Mesenchymal stem cell of the bone marrow (primary cell): ENCODE measurements around the gene CALHM1.

DNA sequence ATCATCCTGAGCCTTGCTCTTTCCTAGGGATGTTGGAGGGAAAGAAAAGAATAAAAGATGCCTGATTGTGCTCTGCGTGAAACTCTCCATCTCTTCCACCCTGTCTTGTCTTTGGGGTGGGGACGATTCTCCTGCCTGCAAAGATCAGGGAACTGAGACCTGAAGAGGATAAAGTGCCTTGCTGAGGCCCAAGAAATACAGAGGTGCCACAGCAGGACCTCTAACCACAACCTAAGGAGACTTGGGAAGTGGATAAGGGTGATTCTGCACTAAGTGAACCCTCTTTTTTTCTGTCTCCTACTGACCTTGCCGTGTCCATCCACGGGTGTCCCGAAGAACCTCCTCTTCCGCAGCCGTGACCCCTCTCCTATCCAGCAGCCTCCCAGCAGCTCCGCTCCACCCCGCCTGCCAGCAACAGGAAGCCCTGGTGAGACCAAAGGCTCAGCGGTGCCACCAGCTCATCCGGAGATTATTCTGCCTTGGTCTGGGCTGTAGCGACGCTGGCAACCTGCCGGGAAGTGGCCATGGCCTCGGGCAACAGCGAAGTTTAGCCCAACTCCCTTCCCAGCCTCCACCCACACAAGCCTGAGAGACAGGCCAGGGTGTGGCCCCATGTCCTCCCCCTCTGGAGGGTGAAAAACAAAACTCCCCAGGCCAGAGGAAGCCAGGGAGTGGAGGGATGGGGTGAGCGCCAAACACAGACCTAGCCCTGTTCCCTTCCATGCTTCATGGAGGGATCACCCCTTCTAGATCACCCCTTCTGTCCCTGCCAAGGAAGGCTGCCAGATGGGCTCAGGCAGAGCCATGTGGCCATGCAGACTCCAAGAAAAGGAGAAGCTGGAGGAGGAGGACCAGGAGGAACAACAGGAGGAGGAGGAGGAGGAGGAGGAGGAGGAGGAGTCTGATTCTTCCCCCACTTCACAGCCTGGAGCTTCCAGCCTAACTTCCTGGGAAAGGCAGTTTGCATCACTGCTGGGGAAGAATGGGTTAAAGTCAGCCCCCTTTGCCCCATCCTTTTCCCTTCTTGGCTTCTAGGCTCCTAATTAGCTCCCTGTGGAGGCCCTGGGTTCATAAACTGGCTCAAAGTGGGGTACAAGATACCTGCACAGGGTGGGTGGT is 1.0 kb downstream of the CALHM2 start:
- CAGE, long polyA plus RNA: no peak

- CAGE, long polyA plus RNA: no peak
Measured at GRCh38 chr10:103458587-103459202, at the start of gene CALHM1. Gene CALHM1 (minus strand): TSS chr10:103458900.

- CAGE, long polyA plus RNA: no peak
Measured at GRCh38 chr10:103602721-103603352, 109.3 kb downstream of the NEURL1 start.

DNA sequence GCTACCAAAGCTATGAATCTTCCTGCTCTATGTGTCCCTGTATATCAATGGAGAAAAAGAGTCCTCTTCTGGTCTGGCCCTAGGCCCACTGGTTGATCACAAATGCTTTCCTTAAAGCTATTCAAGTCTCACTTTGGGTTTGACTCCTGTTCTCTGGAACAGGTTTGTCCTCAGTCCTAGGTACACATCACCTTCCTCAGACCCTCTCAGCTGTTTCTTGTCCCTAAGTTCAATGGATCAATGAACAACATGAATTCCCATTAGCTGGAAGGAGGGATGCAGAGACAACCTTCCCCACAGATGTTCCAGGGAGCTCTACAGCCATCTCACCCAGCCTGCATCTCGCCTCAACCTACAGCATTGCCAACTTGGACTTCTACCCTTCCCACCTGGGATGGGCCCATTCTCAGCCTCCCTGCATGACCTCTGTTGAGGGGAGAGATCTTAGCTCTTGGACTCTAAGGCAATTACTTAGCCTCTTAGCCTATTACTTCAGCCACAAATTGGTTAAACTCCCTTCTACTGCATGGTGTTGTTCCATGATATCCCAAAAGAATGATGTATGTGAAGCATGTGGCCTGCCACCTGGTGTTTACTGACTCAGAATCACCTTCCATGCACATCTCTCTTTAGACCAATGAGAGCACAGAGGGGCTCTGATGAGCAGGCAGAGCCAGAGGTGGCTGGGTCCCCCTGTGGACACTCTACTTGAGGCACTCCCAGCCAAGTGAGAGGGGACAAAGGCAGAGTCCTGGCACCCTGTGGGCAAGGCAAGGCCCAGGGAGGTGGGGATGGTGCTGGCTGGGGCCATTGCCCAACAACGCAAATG is 164.2 kb downstream of the NEURL1 start:
- CAGE, long polyA plus RNA: no peak

DNA sequence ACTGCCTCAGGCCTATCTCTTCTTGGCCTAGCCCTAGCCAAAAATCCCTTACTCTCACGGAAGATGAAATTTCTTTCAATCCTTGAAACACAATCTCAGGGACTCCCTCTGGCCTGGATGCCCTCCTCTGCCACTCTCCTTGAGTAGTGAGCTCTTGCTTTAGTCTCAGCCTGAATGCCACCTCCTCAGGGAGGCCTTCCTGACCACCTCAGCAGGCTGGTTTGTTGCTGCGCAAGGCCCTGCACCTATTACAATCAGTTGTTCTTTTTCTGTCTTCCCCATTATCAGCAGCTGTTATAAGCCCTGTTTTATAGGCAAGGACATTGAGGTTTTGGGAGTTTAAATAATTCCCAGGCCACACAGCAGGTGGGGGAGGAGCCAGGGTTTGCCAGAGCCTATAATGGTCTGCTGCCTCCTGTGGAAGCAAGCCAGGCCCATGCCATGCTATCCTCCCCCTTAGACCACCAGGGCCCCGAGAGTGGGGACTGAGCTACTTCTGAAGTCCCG is 141.9 kb downstream of the SH3PXD2A start:
- CAGE, long polyA plus RNA: no peak

DNA sequence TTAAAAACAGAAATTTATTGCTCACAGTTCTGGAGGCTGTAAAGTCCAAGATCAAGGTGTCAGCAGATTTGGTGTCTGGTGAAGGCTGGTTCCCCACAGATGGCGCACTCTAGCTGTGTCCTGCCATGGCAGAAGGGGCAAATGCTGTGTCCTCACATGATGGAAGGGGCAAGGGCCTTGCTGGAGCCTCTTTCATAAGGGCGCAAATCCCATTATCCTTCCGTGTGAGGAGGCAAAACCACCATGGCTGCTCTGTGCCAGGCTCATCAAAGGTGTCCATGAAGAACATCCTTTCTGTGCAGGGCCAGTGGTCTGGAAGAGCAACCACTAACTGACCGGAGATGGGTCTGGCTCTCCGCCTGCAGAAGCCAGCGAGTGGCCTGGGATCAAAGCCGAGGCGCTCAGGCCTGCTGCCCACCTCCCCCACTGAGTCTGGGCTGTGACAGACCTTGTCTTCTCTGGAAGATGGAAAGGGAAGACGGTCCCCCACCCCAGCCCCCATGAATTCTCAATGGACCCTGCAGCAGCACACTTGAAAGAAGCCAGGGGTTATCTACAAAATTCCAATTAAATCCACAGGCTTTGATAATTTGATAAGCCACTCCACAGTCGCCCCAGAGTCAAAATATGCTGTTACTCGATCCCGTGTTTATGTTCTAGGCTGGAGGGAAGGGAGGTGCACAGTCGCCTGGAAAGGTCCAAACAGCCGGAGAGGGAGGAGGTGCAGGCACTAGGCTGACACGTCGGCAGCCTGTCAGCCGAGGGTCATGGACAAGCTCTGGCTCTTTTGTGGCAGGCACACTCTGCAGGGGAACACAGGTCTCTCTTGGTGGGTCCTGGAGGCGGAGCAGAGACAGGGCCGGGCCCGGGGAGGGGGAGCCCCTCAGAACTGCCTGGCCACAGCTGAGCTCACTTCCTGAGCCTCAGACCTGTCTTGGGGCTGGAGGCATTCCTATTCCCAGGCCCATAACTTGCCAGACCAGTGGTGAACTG is 135.0 kb downstream of the SH3PXD2A start:
- CAGE, long polyA plus RNA: no peak

DNA sequence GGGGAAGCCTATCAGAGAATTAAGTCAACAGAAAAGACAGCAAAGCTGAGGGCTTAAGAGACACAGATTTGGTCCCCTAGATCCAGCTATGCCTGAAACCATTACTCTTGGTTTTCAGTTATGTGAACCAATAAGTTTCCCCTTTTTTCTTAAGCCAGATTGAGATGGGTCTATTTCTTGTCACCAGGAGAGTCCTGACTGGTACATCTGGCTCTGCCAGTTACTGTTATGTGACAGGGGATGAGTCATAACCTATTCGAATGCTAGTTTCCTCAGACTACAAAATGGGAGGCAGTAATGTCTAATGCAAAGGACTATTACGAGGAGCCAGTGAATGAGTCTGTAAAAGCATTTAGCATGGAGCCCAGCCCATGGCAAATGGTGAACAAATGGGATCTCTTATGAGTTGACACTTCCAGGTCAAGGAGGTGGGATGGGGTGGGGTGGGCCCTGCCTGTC is 110.2 kb downstream of the SH3PXD2A start:
- CAGE, long polyA plus RNA: no peak

DNA sequence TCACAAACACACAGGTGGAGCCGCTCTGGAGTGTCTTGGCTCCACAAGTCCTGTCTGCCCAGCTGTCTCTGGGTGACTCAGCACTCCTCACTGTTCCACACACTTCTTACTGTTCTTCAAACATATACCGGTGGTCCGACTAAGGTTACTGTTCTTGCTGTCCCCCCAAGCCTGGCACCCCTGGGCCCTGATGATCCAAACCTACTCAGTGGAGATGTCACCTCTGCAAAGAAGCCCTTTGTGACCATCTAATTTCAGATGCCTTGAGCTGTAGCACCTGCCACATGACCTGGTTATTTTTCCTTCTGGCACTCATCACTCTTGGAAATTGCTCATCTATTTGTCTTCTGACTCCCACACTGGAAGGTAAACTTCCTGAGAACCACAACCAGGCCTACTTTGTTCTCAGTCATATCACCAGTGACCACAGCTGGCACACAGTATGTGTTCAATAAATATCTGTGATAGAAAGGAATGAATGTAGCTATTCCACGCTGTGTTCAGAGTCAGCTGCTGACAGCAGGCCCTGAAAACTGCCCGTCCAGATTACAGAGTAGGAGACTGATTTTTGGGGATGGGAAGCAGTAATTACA is 97.1 kb downstream of the SH3PXD2A start:
- CAGE, long polyA plus RNA: no peak

GRCh38 chr10:103834885-103835549 is 20.4 kb downstream of the SH3PXD2A start:
- CAGE, long polyA plus RNA: no peak

GRCh38 chr10:103916334-103916744 is 1.6 kb downstream of the STN1 start:
- CAGE, long polyA plus RNA: no peak

DNA sequence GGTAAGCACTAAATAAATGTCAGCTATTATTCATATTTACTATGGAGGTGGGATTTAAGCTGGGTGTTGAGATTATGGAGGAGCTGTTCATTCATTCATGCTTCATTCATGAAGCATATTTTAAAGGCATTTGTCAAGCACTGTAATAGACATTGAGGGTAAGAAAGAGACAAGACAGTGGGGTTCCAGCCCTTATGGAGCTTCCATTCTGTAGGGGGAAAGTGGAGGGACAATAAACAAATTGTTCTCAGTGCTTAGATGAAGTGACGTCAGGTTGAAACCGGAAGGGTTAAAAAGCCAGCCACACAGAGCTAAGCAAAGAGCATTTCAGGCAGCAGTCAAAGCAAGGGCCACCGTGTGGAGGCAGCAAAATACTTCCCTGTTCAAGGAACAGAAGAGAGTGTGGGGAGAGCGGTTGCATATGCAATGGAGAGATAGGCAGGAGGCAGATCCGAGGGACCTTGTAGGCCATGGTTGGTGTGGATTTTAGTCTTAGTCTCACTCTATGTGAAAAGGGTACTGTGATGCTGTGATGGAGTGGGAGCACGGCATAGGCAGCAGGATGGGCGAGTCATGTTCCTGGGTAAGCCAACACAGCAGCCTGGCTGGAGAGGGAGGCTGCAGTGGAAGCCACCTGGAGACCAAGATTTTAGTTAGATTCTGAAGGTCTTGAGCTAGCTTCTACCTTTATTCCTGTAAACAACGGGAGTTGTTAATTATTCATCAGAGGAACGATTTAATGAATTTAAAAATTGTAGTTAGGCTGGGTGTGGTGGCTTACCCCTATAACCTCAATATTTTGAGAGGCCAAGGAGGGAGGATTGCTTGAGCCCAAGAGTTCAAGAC is 3.8 kb upstream of the STN1 start:
- CAGE, long polyA plus RNA: no peak

DNA sequence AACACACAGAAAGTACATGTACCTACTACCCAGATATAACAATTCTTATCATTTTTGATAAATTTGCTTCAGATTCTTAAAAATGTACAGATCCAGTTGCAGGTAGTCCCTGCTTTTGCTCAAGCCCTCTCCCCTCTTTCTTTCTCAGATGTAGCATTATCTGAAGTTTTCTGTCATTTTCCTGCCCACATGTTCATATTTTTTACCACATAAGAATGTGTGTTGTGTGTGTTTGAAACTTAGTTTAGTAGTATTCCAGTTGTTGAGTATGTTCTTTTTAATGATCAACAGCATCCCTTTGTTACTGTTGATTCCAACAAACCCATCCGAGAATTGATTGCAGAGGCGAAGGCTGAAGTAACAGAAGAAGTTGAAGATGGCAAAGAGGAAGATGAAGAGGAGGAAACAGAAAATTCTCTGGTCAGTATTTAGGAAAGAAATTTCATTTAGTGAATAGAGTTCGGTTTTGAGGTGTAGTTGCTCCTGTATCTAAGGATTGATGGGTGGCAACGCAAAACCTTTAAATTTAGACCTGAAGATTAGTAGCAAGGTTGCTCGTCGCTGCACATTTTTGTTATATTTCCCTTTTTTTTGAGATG is 34.3 kb downstream of the SLK start:
- CAGE, long polyA plus RNA: no peak

DNA sequence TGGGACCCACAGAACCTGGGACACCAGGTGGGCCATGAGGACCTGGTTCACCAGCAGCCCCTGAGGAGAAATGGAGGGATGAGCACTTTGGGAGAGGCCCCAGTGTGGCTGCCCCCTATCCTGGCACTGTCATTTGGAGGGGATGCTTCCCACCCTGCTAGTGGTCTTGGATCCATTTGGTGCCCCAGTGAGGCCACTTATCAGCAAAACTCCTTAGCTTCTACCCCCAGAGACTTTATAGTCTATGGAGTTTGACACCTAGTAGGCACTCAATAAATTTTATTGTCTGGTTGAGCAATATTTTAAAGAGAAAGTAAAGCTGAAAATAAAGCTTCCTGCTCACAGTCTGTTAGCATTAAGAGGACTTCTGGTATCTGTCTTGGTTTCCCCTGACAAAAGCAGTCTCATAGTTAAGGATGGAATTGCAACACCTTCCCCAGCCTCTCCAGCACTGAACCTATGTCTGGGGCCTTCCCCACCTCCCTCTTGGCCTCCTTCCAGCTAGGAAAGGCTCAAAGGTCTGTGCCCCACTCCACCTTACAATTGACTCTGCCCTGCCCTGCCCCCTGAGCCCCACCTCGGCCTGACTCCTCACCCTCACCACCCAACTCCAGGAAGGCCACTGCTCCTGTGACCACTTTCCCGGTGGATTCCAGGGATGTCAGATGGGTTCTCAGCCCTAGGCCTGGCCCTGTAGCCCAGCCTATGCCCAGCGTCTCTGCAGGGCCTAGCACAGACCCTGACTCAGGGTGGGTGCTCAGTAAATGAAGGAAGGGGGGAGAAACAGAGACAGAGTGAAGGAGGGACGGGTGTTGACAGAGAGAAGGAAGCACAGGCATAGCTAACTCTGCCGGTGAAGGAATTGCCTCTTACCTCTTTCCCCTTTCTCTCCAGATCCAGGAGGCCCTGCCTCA is 33.3 kb downstream of the COL17A1 start:
- CAGE, long polyA plus RNA: no peak

DNA sequence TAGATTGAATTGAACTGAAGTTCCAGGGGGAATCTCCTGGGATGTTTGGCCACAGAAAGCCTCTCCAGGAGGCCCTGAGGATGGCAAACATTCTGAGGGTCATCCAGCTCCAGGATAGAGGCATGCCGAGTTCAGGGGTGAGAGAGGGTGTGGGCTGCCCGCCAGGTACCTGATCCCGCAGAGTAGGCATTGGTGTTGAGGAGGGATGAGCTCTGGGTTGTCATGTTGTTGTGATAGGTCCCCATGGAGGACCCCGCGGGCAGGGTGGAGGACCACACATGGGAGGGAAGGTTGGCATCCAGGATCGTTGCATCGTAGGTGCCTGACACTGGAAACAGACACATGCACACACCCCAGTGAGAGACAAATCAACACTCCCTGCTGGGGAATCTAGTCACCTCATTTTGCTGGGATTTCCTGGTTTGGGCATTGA is 21.4 kb downstream of the COL17A1 start:
- CAGE, long polyA plus RNA: no peak

DNA sequence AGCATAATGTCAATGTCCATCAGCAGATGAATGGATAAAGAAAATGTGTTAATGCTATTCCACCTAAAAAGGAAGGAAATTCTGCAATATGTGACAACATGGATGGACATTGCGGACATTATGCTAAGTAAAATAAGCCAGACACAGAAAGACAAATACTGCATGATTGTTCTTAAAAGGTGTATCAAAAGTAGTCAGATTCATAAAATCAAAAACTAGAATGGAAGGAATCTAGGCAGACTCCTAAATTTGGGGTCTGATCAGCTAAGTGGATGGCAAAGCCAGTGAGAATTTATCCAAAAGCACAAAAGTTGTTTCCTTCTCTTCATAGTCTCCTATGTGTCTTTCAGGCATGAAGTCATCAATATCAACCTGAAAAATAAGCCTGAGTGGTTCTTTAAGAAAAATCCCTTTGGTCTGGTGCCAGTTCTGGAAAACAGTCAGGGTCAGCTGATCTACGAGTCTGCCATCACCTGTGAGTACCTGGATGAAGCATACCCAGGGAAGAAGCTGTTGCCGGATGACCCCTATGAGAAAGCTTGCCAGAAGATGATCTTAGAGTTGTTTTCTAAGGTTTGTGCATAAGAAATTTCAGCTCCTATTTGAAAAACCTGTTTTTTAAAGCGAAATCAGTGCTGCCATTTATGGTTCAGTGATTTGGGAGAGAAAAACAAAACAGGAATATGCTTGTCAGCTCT is 4.7 kb downstream of the GSTO1 start:
- CAGE, long polyA plus RNA: no peak

DNA sequence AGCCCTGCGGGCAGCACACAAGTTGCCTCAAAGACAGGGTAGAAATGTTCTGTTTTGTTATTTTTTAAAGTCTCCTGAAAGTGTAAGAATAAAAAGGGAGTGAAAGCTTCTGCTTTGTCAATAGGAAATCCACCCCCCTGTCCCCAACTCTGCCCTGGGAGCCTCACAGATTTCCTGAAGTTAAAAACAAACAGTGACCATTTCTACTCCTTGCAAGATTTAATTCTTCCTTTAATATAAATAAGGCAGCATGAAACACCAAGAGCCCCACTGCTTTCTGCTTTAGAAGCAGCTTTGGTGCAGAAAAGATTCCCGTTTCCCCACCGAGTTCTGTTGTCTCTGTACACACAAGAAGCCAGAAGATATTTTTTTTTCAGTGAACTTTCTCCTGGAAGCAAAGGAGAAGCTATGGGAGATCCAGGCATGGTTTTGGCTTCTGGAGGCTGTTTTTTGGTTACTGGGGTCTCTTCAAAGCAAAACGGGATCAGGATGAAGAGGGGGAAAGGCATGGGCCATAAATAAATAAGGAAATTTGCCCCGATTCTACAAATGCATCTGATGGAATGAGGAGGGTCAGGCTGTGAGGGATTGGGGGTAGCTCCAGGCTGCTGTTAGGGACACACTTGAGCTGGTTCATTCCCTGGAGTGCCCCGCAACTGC is 26.2 kb downstream of the ITPRIP start:
- CAGE, long polyA plus RNA: no peak

- CAGE, long polyA plus RNA: no peak
Measured at GRCh38 chr10:104333793-104334415, 4.4 kb downstream of the ITPRIP start.

GRCh38 chr10:104335307-104336012 is 2.8 kb downstream of the ITPRIP start:
- CAGE, long polyA plus RNA: no peak

DNA sequence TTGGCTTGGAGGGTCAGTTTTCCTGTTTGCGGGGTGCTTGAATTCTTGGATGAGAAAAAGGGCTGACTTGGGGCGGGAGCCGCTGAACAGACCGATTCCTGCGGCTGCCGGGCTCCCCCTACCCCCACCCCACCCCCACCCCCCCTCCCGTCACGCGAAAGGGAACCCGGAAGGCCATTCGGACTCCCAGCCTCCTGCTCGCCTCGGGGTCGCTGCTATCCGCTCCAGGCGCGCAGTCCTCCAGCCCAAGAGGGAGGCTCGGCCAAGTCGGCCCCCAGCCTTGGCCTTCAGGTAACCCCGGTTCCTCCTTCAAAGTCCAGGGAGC is 1.1 kb downstream of the SORCS3 start:
- CAGE, long polyA plus RNA: no peak

GRCh38 chr10:105644290-105644670 is 1003.2 kb downstream of the SORCS3 start:
- CAGE, long polyA plus RNA: no peak